Mesenchymal stem cell of Wharton's jelly (primary cell): ENCODE measurements around a stretch of chr6.

- CAGE, long polyA plus RNA = no peak
Measured at GRCh38 chr6:161369174-161369711, 95.4 kb upstream of the AGPAT4 start.

GRCh38 chr6:161443593-161444341, 169.9 kb upstream of the AGPAT4 start:
- CAGE, long polyA plus RNA = no peak

DNA sequence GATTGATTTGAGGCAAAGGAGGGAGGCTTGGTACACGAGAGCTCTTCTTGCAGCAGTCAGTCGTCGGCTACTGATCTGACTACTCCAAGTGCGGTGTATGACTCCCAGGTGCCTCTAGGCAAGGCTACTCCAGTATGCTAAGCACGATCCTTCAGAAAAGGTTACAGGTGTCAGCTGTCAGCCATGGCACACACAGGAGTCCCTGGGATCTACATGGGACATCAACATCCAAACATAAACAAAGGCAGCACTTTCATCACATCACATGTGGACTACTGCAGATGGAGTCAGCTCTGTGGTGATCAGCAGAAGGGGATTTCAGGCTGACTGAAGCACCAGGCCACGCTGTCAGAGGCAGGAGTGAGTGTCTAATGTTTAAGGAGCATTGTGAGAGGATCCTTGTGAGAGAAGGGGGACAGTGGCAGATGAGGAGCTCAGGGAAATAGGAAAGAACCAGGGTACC, 32.3 kb downstream of the PACRG start:
- CAGE, long polyA plus RNA = no peak

GRCh38 chr6:163054538-163054973, 326.8 kb downstream of the PACRG start:
- CAGE, long polyA plus RNA = no peak

DNA sequence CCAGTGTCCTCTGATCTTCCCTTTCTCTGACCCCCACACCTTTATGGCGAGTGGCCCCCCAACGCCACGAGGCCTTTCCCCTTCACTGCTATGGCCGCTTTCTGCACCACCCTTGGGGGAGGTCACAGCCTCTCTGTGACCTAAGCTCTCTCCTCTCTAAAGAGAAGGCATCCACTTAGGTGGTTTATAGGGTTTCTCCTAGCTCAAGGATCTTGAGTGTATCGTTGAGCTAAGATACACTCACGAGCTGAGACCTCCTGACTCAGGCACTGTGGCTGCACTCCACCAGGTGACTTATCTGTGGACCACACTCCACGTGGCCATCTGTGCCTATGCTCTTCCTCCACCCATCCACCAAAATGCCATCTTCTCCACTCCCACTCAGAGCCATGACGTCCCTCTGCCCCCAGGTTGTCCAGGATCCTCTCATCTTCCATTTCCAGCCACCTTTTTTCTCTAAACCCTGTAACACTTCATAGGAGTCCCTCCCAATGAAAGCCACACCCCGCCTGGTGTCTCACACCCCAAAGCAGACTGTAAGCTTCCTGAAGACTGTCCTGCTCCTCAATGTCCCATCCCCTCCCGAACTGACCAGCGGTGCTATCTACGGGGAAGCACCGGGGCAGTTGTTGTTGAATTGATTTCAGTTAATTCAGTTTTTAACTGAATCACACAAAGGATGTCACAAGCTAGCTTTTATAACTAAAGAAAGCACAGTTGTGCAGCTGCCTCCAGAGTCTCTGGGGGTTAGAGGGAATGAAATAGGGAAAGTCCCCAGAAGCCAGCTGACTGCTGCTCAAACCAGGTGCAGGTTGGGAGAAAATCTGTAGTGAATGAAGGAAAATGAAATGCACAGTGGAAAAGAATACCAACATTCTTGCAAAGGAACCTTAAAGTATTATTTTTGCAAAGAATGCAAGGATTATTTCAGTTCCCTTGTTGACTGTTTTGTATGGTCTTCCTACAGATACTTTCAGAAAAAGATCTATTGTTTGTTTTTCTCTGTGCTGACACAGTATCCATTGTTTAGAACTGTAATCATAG, 222.8 kb upstream of the QKI start:
- CAGE, long polyA plus RNA = no peak

DNA sequence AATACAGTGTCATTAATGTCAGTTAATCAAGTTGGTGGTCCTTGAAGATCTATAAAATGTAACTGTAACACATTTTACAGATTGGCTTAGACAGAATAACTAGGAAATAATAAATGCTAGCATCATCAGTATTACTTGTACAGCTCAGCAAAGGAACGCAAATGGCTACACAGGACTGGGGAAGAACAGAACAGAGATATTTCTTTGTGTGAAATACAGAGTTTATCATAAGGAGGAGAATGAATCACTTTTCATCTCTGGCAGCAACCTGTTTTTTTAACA, 8.2 kb upstream of the QKI start:
- CAGE, long polyA plus RNA = no peak

DNA sequence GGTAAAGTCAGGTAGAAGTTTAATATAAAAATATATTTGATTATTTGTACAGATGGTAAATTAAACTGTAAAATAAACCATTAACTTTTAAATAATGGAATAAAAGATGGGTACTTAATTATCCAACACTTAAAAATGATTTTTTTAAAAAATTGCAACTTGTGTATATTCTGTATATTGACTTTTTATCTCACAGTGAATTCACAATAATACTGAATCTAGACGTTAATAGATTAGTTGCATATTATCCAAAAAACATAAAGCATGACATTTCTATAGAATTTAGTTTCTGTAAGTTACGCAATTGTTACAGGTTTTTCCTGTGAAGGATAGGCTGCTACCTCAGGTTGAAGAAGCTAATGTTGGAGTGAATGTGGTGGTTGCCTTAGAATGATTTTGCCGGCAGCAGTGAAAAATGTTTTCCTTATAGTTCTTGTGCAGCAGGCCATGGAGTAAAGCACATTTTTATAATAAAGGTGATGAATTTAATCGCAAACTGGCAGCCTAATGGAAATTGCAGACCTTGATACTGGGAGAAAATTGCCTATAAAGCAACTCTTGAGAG, 20.5 kb downstream of the QKI start:
- CAGE, long polyA plus RNA = no peak

DNA sequence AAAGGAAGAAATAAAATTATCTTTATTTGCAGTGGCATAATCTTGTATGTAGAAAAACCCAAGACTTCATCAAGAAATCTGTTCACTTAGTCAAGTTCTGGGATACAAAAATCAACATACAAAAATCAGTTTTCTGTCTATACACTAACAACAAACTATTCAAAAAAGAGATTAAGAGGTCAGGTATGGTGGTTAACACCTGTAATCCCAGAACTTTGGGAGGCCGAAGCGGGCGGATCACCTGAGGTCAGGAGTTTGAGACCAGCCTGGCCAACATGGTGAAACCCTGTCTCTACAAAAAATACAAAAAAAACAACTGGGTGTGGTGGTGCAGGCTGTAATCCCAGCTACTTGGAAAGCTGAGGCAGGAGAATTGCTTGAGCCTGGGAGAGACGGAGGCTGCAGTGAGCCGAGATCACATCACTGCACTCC, 51.2 kb downstream of the QKI start:
- CAGE, long polyA plus RNA = no peak

GRCh38 chr6:163534761-163535569, 120.4 kb downstream of the QKI start:
- CAGE, long polyA plus RNA = no peak

- CAGE, long polyA plus RNA = no peak
Measured at GRCh38 chr6:163570697-163571321, 156.3 kb downstream of the QKI start.

DNA sequence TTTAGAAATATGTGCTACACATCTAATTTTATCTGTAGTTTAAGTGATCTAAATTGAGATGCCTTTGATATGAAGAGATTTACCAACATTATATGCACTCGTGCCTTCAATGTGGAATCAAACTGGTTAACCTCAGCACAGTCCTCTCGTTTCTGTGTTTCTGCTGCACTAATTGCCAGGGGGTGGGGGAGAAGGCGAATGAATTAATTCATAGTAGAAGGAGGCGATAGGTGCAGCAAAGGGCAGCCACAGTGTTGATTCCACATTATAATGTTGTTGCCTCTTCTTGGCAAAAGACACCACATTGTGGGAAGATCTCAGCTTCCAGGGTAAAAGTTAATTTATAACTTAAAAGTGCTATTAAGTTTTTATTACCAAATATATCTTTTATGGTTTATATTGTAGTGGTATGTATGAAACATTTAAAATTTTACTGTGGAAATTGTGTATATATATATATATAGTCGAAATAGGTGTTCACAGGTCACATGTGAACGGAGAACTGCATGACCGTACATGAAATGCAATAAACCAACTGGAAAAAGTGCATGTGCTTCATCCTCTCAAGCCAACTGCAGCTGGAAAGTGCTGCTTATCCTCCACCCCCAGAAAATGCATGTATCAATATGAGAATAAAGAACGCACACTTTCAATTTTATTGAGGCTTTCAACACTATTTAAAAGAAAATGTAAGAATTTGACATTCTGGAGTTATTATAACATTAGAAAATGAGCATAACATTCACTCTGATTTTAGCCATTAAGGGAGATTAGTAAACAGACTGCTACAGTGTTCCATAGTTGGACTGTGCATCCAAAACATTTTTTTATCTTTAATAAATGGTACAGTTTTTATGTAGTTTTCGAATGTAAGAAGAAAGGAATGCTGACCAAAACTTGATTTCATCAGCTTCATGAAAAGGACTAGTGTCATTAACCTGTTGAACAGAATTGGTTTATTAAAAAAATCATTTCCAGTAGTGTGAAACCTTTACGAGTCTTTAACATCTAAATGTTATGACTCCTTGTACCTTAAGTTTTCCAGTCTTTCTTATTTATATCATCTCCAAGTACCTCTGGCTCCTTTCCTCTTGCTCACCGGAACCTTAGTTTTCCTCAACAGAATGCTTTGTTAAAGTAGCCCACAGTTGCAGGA, 162.0 kb downstream of the QKI start:
- CAGE, long polyA plus RNA = no peak

- CAGE, long polyA plus RNA = no peak
Measured at GRCh38 chr6:163701791-163702132, 287.2 kb downstream of the QKI start.

- CAGE, long polyA plus RNA = no peak
Measured at GRCh38 chr6:163745682-163746238, 331.2 kb downstream of the QKI start.

GRCh38 chr6:163837583-163838129, 423.1 kb downstream of the QKI start:
- CAGE, long polyA plus RNA = no peak

DNA sequence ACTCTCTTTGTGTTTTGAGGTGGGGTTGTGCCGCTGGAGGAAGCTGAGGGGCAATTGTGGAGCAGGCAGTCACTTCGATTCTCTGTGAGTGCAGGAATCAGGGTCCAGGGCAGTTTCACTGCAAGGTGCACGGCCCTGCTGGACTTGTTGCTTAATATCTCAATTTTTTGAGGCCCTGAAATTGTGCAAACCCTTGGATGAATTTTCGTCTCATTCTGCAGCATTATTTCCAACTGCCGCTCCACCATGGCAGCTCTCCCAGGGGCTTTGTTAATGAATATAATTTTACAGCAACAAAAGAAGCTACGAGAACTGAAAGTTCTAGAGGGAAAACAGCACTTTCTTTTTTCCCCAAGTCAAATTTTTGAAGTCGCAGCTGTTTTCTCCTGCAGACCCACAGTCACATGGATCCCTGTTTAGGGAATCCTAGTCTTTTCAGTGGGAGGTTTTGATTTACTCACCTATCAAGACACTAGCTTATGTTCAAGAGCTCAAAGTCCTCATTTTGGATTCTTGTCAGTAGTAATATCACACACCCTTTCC, 532.0 kb downstream of the QKI start:
- CAGE, long polyA plus RNA = no peak

- CAGE, long polyA plus RNA = no peak
Measured at GRCh38 chr6:164069155-164069728, 654.7 kb downstream of the QKI start.

- CAGE, long polyA plus RNA = no peak
Measured at GRCh38 chr6:164150892-164151786, 736.6 kb downstream of the QKI start.

DNA sequence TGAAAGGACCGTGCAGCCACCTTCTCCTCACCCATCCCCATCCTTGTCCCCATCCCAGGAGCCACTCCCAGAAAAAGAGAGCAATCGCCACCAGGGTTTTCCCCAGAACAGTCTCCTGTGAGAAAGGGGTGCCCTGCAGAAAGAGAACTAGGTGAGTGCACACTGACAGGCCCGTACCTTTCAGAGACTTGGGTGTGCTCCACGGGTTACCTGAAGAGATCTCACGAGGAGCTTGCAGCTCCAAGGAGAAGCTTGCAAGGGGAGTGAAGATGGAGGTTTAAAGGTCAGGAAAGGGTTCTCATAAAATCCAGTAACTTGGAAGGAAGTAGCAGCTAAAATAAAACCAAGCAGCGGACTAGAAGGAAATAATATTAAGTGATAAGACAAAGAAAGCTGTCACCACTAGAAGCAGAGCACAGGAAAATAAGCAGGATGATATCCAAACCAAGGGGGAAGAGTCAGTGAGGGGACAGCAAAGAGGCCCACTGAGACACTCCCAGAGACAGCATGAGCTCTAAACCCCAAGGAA, 14.1 kb downstream of the PDE10A start:
- CAGE, long polyA plus RNA = no peak

DNA sequence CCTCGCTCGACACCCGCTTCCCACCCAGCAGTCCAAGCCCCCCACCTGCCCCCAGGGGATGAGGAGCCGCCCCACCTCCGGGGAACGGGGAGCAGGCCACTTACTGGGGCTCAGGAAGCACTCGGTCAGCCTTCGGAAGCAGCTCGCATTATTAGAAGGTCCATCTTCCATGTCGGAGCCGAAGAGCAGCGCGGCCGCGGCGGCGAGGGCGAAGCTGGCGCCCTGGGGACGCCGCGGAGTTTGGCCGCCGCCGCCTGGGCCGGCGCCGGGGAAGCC, 1.3 kb downstream of the PDE10A start:
- CAGE, long polyA plus RNA = no peak

DNA sequence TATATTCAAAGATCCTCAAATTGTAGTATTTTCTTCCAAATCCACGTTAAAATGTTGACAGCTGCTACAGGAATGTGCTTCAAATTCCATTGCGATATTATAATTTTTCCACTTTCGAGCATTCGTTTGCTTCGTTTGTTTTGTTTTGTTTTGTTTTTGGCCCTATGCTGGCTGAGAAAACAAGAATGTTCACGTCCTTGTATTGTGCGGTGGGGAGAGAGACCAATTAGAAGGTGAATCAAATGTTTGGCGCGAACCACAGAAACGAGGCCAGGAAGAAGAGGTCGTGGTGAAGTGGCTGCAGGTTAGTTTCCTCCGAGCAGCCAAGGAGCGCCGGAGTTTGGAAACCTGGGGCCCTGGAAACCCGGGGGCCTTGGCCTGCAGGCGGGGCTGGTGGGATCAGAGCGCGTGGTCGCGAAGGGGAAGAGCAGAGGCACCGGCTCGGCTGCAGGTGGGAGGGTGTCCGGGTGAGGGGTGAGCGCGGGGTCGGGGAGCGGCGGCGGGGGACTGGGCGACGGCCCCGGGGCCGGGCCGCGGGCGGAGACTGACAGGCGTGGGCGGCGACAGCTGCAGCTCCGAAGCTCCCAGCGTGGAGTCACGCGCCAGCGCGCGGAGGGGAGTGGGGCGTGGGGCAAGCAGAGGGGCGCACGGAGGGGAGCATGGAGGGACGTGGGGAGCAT, 141.4 kb upstream of the PDE10A start:
- CAGE, long polyA plus RNA = no peak